ENCODE results near the genes NPLOC4 and PDE6G.

GRCh38 chr17:81027672-81028253 lies 7.2 kb upstream of the BAIAP2 start:
- PRO-cap = no peak
- RAMPAGE, long total RNA, 3 experiments = no peak in any of the 3 experiments

GRCh38 chr17:81036258-81036991 lies 1.5 kb downstream of the BAIAP2 start:
- PRO-cap = unidirectional peak, minus-strand start at chr17:81036767
- RAMPAGE, long total RNA, 3 experiments = no peak in any of the 3 experiments

DNA sequence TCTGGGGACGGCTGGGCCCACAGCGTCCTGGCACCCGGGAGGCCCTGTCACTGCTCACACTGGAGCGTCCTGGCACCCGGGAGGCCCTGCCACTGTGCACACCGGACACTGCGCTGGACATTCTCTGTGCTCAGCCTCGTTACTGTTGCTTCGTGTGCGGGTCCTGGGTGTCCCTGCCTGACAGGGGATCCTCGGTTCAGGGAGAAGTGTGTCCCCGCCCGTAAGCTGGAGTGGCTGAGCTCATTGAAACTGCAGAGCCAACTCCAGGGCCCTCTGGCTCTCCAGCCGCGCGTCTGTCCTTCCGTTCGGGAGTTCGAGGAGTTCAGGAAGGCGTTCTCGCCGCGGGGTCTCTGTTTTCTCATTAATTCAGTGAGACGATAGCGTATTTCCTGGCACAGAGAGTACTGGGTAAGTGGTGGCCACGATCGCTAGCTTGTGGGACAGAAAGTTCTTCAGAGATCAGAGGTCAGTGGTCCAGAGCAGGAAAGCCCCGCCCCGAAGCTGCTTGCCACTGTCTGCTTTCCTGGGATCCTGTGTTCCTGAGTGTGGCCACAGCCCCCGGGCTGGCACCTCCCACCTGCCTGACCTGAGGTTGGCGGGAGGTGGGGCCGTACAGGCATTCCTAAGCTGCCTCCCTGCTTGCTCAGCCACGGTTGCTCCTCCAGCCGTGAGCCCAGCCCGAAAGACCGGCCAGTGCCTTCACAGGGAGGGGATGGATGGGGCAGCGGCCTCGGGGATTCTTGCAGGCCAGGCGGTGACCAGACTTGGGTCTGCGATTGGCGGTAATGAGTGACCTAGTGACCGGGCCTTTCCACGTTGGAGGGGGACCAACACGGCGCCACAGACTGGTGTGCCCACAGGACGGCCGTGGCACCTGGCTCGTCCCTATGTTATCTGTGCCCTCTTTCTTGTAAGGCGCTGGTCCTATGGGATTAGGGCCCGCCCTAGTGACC lies 8.9 kb downstream of the BAIAP2 start:
- PRO-cap = bidirectional peak, plus-strand start at position 284 of the sequence, minus-strand start at position 295 of the sequence
- RAMPAGE, long total RNA, 3 experiments = no peak in any of the 3 experiments

DNA sequence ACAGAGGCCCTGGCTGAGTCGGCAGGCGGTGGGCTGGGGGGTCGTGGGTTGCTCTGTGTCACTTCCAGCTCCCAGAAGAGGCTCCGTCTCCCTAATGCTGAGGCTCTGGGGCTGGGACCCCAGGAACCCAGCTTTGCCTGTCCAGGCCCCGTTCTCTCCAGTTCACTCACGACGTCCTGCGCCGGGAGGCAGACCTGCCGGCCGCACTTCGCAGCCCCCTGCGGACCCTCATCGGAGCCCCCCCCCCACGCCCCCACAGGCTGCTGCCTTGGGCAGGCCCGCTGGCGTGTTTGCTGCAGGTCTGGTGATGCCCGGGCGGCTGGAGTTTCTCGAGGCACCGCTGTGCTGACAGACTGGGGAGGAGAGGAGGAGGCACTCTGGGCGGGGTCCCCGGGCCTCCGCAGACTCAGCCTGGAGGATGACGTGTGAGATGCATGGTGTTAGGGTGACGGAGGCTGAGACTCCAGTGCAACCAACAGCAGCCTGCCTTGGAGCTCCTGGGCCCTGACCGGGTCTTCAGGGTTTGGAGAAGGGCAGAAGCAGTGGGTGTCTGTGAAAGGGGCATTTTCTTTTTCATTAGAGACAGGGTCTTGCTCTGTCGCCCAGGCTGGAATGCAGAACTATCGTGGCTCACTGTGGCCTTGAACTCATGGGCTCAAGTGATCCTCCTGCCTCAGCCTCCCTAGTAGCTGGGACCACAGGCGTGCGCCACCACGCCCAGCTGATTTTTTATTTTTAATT lies 24.1 kb downstream of the BAIAP2 start:
- PRO-cap = no peak
- RAMPAGE, long total RNA, 3 experiments = no peak in any of the 3 experiments

- PRO-cap = no peak
- RAMPAGE, long total RNA, 3 experiments = no peak in any of the 3 experiments
Measured at GRCh38 chr17:81164270-81164814, 965 bp upstream of the PVALEF start.

DNA sequence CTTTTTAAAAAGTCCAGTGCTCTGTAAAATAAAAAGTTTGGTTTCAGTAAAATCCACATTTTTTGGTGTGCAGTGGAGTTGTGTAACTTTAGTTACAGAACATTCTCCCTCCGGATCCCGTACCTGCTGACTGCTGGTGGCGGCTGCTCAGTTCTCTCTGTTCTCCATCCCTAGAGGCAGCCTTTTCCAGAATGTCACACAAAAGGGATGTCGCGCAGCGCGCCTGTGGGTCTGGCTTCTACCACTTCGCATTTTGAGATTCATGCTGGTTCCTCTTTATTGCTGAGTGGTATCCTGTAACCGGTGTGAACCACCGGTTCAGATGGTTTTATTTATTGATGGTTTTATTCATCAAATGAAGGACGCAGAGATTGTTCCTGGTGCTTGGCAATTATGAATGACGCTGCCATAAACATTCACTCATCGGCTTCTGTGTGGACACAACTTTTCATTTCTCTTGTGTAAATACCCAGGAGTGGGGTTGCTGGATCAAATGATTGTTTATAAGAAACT lies 1.0 kb upstream of the CEP131 start:
- PRO-cap = no peak
- RAMPAGE, long total RNA, 3 experiments = no peak in any of the 3 experiments

- PRO-cap = no peak
- RAMPAGE, long total RNA, 3 experiments = no peak in any of the 3 experiments
Measured at GRCh38 chr17:81237179-81237863, 1.5 kb downstream of the TEPSIN start.

- PRO-cap = no peak
- RAMPAGE, long total RNA, 3 experiments = no peak in any of the 3 experiments
Measured at GRCh38 chr17:81244761-81245198, 5.7 kb downstream of the NDUFAF8 start.

DNA sequence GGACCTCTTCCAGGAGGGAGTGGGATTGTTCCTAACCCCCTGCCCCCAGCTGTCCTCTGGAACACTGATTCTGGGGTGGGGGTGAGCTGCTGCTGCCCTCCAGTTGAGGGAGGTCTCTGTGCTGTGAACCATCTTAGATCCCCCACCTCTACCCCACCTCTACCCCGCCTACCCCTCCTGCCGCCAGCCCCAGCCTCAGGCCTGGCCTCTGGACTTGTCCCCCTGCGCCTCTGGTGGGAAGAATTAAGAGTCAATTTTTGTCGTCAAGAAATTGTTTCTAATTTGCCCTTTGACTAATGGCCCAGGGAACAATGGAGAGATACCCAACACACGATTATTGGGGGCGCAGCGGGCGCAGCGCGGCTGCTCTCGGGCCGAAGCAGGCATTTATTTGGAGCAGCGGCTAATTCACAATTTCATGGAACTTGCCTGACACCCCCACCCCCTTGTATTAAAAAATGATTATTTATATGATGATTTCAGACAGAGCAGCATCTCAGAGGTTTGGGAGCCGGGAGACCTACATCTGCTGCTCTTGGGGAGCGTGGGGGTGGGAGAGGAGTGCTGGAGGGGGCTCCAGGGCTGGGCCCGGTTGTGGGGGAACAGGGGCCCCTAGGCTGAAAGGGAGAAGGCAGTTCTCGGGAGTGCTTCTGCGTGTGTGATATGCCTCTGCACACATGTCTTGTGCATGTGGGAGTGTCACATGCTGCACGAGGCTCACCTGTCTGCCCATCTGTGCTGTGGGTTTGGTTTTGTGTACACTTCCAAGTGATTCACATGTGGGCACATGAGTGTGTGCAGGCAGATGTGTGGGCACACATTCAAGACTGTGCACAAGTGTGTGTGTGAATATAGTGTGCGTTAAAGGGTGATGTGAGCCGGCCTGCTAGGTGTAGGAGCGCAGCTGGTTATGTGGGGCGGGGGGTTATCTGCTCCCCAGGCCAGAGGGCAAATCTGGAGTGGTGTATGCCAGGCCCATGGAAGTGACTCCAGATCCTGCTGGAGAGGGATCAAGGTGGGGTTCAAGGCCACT lies 4.2 kb upstream of the BAHCC1 start:
- PRO-cap = no peak
- RAMPAGE, long total RNA, 3 experiments = no peak in any of the 3 experiments

DNA sequence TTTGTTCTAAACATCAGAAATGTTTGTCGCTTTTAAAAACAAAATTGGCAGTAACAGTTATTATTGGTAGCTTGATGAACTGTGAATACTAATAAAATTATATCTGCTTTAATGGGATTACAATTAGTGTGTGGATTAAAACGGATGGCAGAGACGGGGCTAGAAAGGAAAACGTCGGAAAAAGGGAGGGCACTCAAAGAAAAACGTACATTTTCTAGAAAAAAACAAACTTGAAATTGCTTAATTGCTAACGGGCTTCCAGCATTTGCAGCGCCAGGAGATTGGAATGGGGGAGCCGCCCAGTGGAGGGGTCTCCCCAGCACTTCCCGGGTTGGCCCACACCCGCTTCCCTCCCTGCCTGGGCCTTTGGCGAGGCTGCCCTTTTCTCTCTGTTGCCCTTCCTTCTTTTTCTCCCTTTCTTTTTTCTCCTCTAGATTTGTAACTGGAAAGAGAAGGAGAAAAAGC lies 5.8 kb downstream of the BAHCC1 start:
- PRO-cap = no peak
- RAMPAGE, long total RNA, 3 experiments = no peak in any of the 3 experiments

DNA sequence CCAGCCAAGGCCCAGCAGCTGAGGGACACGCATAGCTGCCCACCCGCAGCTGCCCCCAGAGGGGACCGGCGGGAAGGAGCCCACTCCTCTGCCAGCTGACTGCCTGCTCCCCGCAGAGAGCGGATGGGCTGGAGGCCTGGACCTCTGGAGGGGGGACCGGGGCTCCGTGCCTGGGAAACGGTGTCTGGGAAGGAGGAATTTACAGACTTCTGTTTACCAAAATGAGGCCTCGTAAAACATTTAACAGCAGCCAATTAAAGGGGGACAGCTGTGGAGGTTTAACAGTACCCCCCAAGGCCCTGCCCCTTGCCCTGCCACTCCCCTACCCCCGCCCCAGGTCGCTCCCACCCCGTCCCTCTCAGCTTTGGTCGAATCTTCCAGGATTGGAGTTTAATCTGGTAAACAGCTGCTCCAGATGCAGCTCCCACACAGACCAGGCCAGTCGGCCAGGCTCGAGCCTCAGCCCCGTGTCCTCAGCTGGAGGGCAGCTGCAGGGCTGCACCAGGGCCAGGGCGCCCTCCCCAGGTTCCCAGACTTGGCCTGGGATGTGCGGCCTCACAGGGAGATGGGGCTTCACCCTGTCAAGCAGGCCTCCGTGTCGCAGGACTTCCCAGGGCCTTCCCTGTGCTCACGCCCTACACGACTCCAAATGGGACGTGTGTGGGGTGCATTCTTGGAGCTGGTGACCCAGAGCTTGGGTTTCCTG lies 41.2 kb downstream of the BAHCC1 start:
- PRO-cap = no peak
- RAMPAGE, long total RNA, 3 experiments = no peak in any of the 3 experiments

DNA sequence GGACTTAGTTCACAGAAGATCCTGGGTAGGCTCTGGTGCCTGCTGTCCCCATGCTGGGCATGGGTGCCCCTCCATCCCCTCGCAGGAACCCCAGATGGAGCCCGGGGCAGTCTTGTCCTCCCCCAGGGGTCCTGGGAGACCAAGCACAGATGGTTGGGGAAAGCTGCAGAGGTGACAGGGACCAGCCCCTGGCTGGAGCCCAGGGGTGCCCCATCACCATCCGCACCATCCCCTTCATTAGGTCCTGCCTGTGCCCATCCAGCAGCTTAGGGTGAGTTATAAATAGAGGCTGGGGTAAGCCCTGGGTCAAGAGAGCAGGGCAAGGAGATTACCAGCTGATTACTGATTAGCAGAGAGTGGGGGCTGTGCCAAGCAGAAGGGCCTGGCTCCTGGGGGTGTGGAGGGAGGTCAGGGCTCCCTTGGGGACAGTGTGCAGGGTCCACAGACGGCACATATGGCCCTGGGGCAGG lies 6.3 kb downstream of the FSCN2 start:
- PRO-cap = no peak
- RAMPAGE, long total RNA, 3 experiments = no peak in any of the 3 experiments

DNA sequence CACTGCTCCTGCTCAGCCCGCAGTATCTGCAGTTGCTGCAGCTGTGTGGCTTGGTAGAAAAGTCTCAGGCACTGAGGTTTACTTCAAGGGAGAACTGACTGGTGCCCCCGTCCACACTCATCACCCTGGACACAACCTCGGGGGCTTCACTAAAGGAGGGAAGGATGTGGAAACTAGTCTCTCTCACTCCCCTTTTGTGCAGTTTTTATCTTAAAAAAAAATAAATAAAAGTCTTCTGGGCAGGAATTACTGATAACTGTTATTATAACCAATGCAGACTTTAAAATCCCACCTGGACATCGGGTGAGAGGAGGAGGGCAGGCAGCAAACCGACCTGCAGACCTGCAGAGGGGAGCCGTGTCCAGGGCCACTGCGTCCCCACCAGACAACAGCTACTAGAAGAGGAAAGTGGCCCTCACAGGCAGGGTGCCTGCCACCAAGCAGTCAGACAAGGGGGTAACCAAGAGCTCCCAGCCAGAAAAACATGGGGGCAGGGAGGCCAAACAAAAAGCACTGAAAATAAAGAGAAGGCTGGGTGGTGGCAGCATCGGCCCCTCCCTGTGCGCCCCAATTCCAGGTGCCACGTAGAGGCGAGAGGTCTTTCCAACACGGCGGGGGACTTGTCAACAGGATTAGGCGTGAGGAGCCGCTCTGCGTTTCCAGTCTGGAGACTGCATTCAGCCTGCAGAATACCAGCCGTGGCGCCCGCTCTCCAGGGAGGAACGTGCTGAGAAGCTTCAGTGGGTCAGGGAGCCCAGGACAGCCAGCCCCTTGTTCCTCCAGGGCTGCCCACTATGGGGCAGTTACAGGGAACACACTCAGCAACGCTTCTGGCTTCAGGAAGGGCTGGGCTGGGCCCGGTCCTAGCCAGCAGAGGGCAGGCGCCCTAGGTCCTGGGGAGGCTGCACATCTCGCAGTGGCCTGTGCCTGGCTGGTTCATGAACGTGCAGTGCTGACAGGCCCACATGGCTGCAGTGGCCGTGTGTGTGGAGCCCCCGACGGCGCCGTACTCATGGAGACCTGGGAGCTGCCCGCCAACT lies 6.5 kb upstream of the FAAP100 start:
- PRO-cap = no peak
- RAMPAGE, long total RNA, 3 experiments = no peak in any of the 3 experiments

DNA sequence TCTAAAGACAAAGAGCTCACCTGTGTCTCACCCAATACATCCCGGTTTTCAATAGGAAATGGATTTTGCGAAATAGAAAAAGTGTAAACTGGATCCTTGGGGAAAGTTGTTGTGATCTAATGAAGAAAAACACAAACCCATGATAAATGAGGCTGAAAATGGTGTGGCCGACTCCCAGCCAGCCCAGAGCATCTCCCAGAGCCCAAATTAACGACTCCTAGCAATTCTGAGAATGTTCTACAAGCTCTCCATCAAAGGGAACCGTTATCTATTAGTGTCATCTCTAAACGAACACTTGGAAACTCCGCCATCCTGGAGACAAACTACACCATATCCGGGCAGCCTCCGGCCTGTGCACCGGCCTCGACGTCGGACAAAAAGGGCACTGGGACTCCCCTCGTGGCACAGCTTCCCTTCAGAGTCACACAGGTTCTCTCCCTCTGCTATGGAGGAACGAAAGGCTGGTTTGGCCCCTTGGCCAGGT lies 16.9 kb upstream of the FAAP100 start:
- PRO-cap = no peak
- RAMPAGE, long total RNA, 3 experiments = no peak in any of the 3 experiments

GRCh38 chr17:81580307-81580847 lies 28.2 kb upstream of the FAAP100 start:
- PRO-cap = no peak
- RAMPAGE, long total RNA, 3 experiments = no peak in any of the 3 experiments

- PRO-cap = unidirectional peak, minus-strand start at chr17:81637110
- RAMPAGE, long total RNA, 3 experiments = no peak in any of the 3 experiments
Measured at GRCh38 chr17:81636327-81637602, at the start of gene NPLOC4. Gene NPLOC4 (minus strand): TSS chr17:81637112.

- PRO-cap = no peak
- RAMPAGE, long total RNA, 3 experiments = no peak in any of the 3 experiments
Measured at GRCh38 chr17:81656491-81656700, at the start of gene PDE6G. Gene PDE6G (minus strand): TSS chr17:81656542.

GRCh38 chr17:81727109-81727975 lies 15.3 kb downstream of the SLC25A10 start:
- PRO-cap = no peak
- RAMPAGE, long total RNA, 3 experiments = no peak in any of the 3 experiments

DNA sequence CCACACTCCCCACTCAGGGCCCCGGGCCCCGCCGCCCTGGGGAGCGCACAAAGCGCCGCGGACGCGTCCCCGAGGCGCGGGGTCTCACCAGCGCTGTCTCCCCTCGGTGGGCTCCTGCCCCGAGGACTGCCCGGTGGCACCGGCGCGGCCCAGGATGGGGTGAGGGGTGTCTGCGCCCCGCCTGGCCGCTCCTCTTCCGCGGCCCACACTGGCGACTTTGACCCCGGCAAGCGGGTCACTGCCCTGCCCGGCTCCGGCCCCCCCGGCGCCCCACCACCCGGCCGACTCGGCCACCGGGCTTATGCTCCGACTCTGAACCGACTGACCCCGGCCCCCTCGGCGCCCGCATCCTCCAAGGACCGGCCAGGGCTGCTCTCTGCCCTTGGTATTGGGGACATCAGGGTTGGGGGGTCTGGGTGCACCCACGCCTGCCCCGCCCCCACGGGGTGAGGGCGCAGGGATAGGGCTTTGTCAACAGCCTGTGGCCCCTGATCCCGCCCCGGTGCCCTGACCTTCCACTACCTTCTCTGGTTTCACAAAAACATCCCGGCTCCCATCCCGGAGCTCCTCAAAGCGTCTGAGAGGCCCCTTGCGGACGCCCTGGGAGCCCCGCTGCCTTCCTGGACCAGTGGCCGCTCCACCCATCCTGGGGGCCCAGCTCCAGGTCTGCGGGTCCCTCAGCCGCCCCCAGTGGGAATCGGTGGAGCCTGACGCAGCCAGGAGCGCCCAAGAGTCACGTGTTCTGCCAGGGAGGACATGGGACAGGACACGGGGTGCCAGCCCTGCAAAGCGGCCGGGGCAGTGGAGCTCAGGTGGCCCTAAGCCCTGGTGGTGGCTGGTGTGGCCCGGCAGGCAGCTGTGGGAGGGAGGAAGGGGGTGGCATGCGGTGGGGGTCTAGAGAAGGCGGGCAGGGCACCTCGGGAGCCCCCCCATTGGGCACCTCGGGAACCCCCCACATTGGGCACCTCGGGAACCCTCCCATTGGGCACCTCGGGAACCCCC lies 921 bp downstream of the GCGR start:
- PRO-cap = no peak
- RAMPAGE, long total RNA, 3 experiments = no peak in any of the 3 experiments

DNA sequence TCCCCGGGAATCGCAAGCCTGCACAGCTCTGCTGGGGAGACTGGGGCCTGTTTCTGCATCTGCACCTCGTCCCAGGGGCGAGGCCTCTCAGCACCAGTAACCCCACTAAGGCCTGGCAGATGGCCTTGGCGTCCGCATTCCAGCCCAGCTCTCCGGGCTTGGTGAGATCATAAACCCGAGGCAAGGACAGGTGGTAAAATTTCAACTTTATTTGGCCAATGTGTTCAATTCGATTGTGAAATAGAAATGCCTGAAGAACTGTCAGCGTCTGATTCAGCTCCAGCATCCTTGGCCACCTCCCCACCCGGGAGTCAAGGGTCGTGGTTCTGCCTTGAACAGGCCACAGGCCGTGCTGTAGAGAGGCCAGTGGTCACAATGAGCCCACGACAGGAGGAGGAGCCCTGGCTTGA lies 8.1 kb upstream of the PPP1R27 start:
- PRO-cap = no peak
- RAMPAGE, long total RNA, 3 experiments = no peak in any of the 3 experiments